Pericardium fibroblast (primary cell): ENCODE measurements around the genes SEC14L4, GAL3ST1 and SMTN.

DNA sequence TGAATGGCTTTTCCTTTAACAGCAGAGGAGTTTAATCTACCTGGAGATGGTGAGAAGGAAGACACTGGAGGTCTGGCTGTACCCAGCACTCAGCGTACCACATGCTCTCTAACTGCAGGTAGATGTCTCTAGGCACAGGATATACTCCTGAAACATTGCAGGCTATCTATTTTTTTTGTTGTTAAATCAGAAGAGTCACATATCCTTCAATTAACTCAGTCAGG is 17.3 kb upstream of the CASTOR1 start:
- RAMPAGE, long total RNA = no peak

DNA sequence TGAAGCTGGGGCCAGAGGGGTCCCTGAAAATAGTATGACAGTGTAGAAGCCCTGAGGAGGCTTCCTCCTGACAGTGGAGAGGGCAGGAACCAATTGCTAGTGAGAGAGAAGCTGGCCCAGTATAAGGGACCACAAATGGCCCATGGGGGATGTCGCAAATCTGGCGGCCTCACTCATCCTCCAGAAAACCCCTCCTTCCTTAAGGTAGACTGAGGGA is 17.7 kb upstream of the CASTOR1 start:
- RAMPAGE, long total RNA = no peak

GRCh38 chr22:30340041-30340609 is 13.4 kb upstream of the TBC1D10A start:
- RAMPAGE, long total RNA = no peak

DNA sequence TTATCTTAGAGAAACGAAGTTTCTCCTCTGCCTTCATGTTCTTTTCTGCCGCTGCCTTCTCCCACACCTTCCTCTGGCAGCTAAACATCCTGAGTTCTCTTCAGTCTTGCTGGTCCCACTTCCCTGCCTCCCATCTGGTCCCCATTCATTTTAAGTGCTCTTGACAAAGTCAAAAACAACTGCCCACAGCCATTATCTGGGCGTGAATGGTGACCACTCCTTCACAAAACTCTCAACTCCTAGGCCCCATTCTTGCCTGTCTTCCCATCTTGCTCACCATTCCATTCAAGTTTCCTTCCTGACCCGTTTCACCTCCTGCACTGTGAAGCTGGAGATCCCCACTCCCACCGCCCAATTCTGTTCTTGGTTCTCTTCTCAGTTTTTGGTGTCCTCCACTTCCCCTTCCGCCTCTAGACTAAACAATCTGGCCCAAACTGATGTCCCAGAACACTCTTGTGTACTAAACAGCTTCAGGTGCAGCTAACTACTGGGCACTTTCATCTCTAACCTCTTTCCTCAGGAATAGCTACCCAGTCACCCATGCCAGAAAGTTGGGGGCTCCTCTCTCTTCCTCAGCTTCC is 2.4 kb downstream of the SF3A1 start:
- RAMPAGE, long total RNA = no peak

DNA sequence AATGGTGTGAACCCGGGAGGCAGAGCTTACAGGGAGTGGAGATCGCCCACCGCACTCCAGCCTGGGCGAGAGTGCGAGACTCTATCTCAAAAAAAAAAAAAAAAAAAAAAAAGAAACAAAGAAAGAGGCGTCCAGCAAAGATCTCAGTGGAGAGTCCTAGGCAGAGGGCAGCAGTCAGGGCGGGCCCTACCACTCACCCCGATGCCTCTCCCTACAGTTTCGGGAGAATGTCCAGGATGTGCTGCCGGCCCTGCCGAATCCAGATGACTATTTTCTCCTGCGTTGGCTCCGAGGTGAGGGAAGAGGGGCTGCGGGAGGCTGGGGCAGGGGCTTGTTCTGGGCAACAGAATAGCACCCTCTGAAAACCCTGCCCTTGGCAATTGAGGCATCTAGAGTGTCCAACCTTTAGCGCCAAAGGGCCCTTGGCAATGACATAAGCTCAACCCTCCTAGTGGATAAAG is 2.6 kb downstream of the SEC14L2 start:
- RAMPAGE, long total RNA = no peak

GRCh38 chr22:30423529-30424000 is 2.0 kb upstream of the MTFP1 start:
- RAMPAGE, long total RNA = no peak

DNA sequence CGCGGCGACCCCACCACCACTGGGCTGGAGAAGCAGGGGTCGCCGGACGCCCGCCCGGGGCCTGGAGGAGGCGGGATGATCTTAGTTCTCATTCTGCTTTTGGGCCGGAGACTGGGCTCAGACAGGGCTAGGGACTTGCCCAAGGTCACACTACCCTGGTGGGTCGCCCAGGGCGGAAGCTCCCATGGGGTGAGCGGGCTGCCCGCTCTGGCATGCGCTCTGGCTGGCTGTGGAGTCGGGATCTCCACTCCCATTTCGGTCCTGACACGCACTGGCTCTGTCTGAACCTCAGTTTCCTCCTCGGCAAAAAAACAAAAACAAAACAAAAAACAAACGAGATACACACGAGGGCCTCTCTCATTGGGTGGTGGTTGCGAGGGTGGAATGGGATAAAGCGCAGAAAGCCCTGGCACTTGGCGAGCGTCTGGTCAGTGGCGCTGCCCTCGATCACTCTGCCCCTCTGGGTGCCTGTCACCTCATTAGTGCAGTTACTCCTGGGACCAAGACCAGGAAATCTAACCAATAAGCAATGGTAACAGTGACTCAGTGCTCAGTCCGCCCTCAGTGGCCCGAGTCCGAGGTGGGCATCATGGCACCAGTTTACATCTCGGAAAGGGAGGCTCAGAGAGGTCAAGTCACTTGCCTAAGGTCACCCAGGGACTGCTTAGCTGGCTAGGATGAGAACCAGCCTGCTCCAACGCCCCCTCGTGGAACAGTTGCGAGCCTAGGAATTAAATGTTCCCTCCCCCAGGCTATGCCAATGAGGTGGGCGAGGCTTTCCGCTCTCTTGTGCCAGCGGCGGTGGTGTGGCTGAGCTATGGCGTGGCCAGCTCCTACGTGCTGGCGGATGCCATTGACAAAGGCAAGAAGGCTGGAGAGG is 638 bp downstream of the MTFP1 start:
- RAMPAGE, long total RNA = no peak

- RAMPAGE, long total RNA = no peak
These were observed at the start of gene SEC14L4 for GRCh38 chr22:30505115-30506000. Gene SEC14L4, minus strand, starts transcription at chr22:30505695.

DNA sequence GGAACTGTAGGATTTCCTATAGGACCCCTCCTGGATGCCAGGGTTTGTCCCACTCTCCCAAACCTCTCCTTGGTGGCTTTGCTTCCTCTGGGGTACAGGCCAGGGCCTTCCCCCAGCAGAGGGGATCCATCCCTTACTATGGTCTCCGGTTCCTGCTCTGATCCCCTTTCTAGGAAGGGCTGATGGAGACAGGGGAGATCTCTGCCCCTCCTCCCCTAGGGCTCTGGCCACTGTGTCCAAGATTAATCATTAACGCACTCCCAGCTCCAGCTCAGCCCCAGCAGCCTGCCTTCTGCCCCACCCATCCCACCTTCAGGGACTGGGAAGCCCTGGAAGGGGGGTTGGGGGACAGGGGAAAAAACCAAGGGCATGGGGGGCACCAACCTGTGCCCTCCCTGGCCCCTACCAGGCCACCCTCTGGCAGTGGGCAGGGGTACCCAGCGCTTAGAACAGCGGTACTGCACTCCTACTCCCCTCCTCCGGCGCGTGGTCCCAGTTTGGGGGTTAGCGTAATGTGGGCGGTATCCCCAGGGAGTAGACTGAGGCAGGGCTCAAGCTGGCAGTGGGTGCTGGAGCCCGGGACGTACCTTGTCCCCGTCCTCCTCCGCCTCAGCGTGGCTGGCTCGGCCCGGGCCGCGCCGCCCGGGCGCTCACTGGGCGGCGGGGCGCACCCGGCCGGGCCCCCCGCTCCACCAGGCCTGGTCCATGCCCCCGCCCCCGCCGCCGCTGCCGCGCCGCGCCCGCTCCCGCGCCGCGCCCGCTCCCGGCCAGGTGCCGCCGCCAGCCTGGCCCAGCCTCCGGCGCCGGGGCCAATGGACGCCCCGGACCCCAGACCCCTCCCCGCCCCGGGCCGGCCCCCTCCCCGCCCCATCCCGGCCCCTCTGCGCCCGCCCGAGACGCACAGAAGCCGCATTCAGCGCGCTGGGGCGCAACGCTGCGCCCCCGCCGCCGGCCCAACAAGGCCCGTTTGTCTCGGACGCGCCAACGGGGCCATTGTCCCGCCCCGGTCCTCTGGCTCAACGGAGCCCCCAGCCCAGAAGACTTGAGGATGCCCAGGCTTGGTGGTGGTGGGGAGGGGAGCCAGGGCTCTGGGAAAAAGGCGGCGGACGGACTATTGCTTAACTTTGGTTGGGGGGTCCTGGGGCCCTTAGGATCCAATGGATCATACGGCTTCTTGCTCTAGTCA is at the start of gene GAL3ST1:
Gene GAL3ST1, minus strand, starts transcription at position 787 of the 1,186 bp plus-strand sequence.
- RAMPAGE, long total RNA = no peak

DNA sequence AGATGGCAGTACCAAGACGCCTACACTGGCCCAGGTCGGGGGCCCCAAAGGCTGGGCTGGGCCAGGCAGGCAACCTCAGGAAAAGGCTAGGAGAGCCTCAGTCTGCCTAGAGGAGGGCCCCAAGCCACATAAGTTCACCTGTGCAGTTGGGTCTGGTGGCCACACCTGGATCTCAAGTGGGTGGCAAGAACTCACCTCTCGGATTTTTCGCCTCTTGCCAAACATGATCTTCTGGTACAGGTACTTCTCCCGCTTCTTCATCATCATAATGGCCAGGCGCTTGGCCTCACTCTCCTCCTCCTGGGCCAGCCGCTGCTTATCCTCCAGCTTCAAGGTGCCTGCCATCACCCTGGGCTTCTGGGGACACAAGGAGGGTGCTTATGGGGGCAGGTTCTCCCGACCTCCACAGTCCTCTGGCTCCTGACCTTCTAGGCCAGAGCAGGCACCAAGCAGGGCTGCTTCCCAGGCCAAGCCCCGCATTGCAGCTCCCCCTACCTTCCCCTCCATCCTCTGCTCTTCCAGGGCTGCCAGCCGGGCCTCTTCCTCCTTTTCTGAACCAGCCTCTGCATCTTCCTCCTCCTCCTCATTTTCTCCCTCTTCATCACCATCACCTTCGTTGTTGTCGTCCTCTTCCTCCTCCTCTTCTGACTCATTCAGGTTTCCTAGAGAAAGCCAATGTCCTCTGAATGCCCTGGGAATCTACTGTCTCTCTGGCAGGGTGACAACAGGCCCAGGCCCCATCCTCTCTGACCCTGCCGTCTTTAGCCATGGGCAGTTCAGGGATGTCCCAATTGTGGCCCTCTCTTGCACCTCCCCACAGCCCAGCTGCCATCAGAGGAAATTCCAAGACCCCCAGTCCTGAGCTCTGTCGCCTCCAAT is 4.4 kb upstream of the GAL3ST1 start:
- RAMPAGE, long total RNA = no peak

DNA sequence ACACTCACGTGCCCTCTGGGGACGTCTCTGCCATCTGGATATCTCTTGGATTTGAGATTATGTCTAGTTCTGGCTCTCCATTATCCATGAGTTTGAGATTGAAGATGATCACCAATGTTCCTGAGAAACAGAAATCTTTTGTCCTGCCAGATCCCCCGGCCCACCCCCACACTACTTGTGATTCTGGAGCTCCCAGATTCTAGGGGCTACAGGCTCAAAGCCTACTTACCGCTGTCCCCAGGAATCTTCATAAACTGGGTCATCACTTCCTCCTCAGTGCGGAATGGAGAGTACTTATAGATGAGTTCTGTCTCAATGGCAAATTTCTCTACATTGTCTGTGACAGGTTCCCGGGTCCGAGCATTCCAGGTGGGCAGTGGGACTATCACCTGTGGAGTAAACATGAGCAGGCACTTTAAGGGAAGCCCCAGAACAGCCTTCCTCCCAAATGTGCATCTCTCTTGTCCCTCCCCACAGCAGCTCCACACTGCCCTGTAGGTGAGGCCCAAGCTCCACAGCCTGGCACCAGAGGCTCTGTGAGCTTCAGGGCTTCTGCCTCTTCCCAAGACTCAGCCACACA is 26.6 kb downstream of the MORC2 start:
- RAMPAGE, long total RNA = no peak

DNA sequence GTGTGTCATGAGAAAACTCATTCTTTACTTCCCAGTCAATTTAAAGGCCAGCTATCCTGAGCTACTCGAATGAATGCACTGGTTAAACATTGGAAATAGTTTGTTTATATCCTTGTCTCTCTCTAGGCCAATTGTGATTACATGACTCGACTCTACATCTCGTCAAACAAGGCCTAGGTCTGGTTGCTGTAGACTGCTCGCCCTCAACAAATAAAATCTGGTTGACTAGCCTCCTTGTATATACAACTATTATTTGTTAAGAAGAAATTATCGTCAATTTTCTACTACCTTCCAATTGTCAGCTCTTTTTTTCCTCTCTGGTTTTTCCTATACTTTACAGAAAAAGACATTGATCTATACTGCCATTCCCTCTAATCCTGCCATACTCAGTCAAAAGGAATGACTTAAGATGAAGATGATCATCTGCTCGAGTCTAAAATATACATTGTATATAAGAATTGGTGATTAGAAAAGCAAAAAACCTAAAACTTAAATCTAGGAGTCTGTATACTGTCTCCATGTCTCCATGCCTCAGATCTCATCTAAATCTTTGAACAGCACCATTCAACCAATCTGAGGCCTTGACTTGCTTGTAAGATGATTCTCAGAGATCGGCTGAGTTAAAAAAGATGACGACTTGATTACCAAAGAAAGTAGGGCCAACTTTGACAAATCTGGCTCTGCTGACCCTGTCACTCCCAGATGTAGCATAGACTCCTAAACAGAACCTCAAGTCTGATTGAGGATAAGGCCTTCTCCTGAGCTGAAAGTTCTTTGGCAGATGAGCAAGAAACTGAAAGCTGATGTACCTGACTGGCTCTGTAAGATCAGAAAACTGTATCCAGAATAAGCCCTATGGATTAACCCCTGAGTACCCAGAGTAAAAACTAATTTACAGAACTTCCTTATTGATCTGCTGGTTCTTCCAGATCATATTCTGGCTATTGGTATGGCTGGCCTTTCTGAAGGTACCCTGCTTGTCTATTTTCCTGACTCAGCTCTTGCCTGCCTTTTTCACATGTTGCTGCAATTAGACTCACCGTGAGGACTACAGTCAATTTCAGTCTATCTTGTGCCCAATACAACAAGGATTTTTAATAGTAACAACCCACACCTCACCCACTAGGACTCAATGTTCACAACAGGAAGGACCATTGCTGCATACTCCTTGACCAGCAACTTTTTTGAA is 8.5 kb upstream of the MORC2 start:
- RAMPAGE, long total RNA = no peak

DNA sequence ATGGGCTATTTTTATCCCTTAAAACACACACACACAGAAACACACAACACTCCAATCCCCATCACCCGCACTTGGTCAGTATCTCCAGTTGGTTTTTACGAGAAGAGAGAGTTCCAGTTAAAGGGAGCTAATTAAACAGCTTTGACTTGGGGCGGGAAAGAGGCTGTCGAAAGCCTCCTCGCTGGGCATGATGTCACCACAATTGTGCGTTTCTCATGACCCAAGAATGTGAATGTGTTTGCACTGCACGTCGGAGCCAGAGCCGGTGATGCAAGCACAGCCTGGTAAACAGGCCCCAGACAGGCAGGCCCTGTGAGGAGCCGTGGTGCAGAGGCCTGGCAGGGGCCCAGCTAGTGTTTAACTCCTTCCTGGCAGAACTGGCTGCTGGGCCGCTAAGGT is 25.6 kb upstream of the SMTN start:
- RAMPAGE, long total RNA = no peak

GRCh38 chr22:31080288-31081491 is at the start of gene SMTN:
Gene SMTN, plus strand, starts transcription at chr22:31081318.
- RAMPAGE, long total RNA = no peak

GRCh38 chr22:31102030-31103151 is 5.0 kb downstream of the SELENOM start:
- RAMPAGE, long total RNA = no peak

- RAMPAGE, long total RNA = no peak
These were observed 522 bp downstream of the SELENOM start for GRCh38 chr22:31106856-31107235.

DNA sequence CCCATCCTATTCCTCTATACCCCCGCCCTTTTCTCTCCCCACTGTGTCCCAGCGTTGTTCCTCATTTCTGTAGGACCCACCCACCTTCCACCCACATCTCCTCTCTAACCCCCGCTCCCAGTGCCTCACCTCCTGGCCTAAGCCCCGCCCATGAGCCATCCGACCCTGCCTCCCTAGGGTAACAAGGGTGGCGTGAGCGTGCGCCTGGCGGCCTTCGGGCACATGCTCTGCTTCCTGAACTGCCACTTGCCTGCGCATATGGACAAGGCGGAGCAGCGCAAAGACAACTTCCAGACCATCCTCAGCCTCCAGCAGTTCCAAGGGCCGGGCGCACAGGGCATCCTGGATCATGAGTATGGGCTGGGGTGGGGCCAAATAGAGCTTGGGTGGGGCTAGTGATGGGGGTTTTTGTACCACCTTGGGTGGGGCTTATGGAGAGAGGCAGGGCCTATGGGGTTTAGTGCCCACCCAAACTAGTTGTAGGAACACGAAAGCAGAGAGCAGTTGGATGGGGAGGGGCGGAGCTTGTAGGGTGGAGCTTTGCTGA is 4.5 kb downstream of the INPP5J start:
- RAMPAGE, long total RNA = no peak

DNA sequence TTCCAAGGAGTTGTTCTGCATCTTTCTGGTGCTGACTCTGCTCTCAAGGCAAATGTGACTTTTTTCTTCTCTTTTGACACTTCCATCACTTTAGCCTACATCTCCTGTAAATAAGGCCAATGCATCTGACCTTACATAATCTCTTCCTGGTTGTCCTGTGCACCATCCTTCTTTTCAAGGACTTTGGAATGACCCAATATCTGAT is 1.2 kb downstream of the RNF185 start:
- RAMPAGE, long total RNA = no peak

DNA sequence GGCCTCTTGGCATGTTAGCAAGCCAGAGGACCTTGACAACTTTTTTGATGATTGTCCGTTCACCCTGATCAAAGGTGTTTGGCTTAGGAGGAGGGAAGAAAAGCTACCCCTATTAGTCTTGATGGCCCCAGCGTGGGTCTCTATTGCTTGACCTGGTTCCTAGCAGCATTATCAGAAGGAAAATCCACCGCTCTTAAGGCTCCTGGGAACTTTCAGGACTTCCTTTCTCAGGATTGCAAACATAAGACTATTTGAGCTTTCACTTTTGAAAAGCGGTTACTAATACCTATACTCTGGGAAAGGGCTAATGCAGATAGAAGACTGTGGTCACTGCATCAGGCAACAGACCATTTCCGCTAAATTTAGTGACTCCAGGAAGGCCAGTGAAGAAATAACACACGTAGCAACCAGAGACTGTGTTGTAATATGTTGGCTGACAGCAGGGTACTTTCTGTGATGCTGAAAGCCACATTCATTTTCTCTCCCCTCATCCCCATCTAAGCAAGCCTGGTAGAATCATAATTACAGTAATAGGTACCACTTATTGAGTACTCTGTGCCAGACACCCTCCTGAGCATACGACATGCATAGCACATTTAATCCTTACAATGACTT is 18.4 kb downstream of the LIMK2 start:
- RAMPAGE, long total RNA = no peak

GRCh38 chr22:31243247-31243714 is 31.2 kb downstream of the LIMK2 start:
- RAMPAGE, long total RNA = no peak